ENCODE data around the genes CP and TM4SF18.

DNA sequence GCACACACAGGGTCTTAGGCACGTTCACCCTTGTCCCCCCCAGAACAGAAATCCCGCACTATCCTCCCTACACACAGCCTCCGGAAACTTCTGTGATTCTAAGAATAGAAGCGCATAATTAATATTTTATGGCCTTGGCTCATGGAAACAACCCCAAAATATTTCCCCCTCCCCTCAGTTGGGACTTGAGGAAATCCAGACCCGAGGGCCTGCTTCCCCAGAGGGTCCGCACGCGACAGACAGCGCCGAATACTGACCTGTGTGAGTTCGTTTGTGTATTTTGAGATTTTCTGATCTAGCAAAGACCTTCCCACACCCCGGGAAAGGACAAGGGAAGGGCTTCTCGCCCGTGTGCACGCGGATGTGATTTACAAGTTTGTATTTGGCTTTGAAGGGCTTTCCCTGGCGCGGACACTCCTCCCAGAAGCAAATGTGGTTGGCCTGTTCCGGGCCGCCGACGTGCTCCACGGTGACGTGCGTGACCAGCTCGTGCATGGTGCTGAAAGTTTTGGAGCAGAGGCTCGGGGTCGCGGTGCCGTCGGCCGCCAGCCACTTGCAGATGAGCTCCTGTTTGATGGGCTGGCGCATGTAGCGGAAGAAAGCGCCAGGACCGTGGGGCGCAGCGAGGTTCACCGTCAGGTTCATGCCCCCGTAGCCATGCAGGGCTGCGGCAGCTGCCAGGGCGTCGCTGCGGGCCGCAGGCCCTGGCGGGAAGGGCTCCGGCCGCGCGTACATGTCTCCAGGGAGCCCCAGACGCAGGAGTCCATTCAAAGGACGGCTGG is 10.6 kb downstream of the ZIC4 start:
- RRBS = 92% methylated on average over 9 of the region's 52 CpGs

GRCh38 chr3:147409480-147410558 is 654 bp downstream of the ZIC1 start:
- RRBS = 82% methylated on average over 47 of the region's 107 CpGs

DNA sequence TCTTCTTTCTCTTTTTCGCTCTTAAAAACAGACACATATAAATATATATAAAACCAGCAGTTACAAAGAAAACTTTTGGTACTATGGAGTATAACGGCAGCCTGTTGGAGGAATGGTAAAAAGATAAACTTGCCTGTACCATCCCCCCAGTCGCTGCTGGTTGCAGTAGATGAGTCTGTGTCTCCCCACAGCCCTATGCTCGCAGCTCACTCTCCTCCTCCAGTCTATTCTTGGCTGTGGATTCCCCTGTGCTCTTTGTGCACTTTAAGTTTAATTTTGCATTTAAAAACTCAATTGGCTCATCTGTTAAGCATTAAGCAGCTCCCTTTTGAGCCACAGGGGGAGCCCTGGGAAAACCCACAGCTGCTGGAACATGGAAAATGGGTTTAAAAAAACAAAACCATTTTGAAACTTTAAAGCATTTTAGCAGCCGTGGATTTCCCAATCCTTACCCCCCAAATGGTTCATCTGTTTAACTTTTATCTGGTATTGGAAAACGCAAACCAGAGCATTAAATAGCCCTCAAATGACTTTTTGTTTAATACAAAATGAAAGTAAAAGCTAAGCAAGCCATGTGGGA is 536.8 kb downstream of the ZIC1 start:
- RRBS = no CpG with 5 or more reads among the region's 6 CpGs

- RRBS = no CpG with 5 or more reads among the region's 6 CpGs
Measured at GRCh38 chr3:148157064-148157435, 540.7 kb upstream of the AGTR1 start.

- RRBS = no CpG with 5 or more reads among the region's 24 CpGs
Measured at GRCh38 chr3:148946890-148947496, 44.3 kb upstream of the GYG1 start.

- RRBS = no CpG with 5 or more reads among the region's 1 CpG
Measured at GRCh38 chr3:148951551-148951883, 39.8 kb upstream of the GYG1 start.

- RRBS = no CpG with 5 or more reads among the region's 4 CpGs
Measured at GRCh38 chr3:148975741-148976015, 15.7 kb upstream of the GYG1 start.

GRCh38 chr3:149221637-149222285 is at the start of gene CP:
Gene CP (minus strand): TSS chr3:149221829.
- RRBS = no CpG with 5 or more reads among the region's 6 CpGs

DNA sequence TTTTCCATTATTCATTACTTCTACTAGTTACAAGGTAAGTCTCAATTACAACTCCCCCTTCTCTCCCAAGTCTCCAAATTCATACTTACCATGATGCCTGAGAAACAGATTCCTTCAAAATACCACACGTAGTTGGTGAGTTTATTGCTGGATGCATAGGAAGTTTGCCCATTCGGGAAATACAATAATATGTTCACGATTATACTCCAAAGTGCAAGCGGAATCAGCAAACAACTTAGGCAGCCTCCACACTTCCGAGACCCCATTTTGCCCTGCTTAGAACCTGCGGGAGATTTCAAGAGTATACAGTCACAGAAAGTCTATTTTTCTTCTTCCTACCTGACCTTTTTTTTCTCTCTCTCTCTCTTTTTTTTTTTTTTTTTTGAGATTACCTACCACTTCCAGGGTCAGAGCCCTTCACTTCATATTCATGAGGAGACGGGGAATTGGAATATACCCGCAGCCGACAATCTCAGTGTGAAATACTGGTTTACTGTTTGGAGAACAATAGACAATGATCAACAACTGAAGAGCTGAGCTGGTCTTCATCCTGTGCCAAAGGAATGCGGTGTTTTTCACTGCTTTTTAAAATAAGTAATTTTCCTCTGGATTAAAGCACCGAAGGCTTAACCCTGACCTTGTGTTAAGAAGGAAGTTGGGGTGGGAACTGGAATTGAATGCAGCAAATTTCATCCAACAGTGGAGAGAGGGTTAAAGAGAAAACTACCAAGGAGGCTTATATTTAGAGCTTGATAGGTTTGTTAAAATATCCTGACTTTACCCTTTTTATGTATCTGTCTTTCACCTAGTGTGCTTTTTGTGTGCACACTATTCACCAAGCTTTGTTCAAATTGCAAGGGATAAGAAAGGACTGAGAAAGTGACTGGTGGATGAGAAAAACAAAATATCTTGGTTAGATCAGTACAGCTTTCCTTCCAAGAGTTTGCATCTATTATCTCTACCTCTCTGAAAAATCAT is at the start of gene TM4SF18:
Gene TM4SF18 (minus strand): TSS at position 520 of the 978 bp plus-strand sequence.
- RRBS = no CpG with 5 or more reads among the region's 11 CpGs

DNA sequence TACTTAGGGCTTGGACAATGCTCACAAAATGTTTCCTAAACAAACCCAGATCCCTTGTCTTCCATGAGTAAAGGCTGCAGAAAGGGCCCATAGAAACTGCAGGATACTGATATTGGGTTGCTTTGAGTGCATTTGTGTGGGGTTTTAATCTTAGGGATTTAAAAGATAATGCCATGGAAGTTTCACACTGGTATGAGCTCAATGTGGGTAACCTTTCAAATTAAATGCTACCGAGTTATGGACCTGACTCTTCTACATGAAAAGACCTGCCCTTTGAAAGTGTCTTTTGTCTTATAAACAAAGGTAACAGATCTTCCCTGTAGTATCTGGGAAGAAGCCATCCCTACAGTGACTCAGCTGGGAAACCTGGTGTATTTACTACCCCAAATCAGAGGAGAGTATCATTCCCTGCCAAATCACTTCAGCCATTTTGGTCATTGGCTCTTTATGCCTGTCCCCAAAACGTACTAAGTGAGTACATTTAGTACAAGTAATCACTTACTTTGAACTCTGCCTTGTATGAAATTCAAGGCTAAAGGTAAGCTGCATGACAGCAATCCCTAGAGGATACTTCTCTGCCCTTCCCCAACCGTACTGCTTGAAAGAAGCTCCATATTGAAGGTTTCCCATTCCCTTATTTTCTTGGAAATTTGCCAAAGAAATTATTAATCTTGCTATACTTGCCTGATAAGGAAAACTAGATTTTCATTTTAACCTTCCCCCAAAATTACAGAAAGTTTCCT is 7.3 kb downstream of the TM4SF1 start:
- RRBS = no CpG with 5 or more reads among the region's 3 CpGs

DNA sequence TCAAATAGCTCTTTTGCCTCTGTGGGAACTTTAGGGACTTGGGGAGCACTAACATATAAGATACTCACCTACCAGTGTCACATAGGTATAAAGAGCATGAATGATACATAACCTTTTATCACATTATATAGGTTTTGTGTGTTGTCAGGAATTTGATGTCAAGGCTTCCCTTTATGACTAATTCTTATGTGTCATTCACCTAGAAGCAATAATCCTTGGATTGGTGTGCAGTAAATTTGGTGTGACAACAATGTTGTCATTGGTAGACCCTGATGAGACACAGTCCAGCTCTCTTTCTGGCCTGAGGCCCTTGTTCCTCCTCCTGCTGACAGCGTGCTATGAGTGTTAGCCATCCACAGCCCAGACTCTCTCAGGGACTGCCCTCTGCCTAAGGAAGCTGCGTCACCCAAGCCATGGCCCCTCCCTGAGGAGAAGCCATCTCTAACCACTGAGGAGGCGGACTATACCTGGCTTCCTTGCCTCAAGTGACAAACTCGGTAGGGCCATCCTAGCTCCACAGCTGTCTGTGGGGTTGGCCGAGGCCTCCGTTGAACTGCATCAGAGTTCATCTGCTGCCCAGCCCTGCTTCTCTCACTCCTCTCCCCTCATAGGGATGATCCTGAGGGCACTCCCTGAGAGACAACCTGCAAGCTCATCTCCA is 13.3 kb upstream of the TM4SF1 start:
- RRBS = no CpG with 5 or more reads among the region's 6 CpGs

DNA sequence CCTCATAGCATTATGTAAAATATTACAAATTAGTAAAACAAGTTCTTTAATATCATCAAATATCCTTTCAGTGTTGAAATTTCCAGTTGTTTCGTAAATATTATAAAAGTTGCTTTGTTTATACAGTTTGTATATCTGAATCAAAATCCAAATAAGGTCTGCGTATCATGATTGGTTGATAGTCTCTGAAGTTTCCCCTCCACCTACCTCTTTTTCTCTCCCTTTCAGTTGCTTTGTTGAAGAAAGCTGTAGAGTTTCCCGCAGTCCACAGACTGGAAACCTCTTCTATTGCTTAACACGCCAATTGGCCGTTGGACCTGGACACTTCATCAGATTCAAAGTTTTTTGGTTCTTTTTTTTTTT is 14.4 kb upstream of the TM4SF1 start:
- RRBS = no CpG with 5 or more reads among the region's 5 CpGs

DNA sequence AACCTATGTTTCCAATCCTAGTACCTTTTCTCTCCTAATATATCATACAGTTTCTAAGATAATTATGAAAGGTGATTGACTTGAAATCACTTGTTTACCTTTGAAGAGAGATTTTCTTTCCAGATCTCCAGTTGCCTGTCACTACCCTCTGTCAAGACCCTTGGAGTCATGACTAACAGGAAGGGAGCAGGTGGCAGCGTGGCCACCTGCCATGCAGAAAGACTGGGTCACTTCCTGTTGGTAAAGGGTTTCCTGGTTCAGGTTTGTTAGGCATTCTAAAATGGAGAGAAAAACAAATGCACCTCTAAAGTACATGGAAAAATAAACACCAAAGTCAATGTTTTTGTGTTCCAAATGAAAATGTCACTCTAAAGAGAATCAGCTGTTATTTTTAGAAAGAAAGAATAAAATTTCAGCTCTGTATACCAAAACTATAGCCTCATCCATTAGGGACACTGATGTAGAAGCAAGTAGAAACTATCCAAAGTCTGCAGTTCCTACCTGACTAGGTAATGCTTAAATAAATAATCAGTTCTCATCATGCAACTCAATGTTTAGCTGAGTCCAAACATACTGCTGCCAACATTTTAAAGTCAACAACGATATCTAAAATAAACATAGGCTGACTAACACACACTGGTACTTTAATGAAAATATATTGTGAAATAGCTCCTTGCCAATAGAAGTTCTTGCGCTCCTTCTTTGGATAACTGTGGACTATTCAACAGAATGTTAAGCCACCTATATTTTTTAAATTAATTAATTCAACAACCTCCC is 23.9 kb upstream of the TM4SF1 start:
- RRBS = no CpG with 5 or more reads among the region's 3 CpGs

- RRBS = no CpG with 5 or more reads among the region's 3 CpGs
Measured at GRCh38 chr3:149466184-149466487, 8.4 kb upstream of the TM4SF4 start.

GRCh38 chr3:149531417-149532048 is 57.0 kb downstream of the TM4SF4 start:
- RRBS = no CpG with 5 or more reads among the region's 6 CpGs

- RRBS = no CpG with 5 or more reads among the region's 13 CpGs
Measured at GRCh38 chr3:149658737-149659177, 932 bp upstream of the WWTR1 start.

- RRBS = no CpG with 5 or more reads among the region's 13 CpGs
Measured at GRCh38 chr3:149659178-149659588, 1.4 kb upstream of the WWTR1 start.

- RRBS = no CpG with 5 or more reads among the region's 1 CpG
Measured at GRCh38 chr3:149701937-149702361, 44.1 kb upstream of the WWTR1 start.

- RRBS = no CpG with 5 or more reads among the region's 2 CpGs
Measured at GRCh38 chr3:149915423-149915747, 55.3 kb downstream of the PFN2 start.

Data from Ishikawa (cell line).